ENCODE data around the genes TNFRSF19, SPATA13 and CENPJ.

GRCh38 chr13:23570107-23570987 lies at the start of gene TNFRSF19:
TNFRSF19 (plus strand) TSS chr13:23570412.
- PRO-cap = bidirectional peak, plus-strand start at chr13:23570412, minus-strand start at chr13:23570261

- PRO-cap = no peak
Measured at GRCh38 chr13:23578435-23579031, 8.3 kb downstream of the TNFRSF19 start.

DNA sequence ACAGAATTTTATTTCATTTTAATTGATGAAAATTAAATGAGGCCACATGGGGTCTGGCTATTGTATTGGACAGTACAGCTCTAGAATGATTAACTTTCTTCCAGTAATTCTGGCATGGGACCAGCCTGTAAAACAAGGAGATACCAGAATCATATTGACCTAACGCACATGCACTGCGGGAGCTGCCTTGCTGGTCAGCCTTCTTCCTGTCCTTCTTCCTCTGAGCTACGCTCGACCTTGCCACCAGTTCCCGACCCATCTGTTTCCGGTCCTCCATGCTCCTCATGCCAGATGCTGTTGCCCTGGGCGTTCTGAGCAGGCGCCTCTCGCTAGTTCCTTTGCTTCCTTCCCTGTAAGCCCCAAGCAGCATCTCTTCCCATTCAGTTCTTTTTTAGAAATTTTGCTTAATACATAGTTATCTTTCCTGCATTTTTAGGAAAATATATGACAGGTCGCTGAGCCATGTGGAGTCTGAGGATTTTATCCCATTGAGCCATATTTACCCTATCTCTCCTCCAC lies 38.5 kb downstream of the TNFRSF19 start:
- PRO-cap = bidirectional peak, plus-strand start at position 281 of the sequence, minus-strand start at position 229 of the sequence

GRCh38 chr13:23627501-23627903 lies 57.3 kb downstream of the TNFRSF19 start:
- PRO-cap = no peak

DNA sequence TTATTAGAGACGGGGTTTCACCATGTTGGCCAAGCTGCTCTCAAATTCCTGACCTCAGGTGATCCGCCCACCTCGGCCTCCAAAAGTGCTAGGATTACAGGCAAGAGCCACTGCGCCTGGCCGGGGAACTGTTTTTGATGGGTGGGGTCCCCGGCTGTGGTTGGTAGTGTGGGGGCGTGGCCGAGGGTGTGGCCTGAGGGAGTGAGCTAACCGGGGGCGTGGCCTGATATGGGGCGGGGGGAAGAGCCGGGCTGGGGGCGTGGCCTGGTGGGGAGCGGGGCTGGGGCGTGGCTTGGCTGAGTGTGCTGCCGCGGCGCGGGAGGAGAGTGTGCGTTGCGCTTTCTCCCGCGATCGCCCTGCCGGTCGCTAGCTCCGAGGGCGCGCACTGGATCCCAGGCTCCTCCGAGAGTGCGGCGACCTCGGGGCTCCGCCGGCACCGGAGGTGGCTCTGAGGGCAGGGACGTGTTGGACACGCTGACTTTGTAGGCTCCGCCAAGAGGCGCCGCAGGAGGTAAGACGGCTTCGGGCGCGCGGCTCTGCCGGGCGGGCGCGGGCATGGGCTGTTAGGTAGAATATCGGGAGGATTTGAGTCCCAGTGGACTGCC lies at the start of gene SPATA13:
Gene SPATA13 (plus strand): TSS at position 299 of the 605 bp plus-strand sequence.
- PRO-cap = bidirectional peak, plus-strand start at position 299 of the sequence, minus-strand start at position 136 of the sequence

GRCh38 chr13:24161027-24161972 lies 780 bp downstream of the SPATA13 start:
- PRO-cap = unidirectional peak, minus-strand start at chr13:24161144

- PRO-cap = no peak
Measured at GRCh38 chr13:24186956-24187546, 26.5 kb downstream of the SPATA13 start.

DNA sequence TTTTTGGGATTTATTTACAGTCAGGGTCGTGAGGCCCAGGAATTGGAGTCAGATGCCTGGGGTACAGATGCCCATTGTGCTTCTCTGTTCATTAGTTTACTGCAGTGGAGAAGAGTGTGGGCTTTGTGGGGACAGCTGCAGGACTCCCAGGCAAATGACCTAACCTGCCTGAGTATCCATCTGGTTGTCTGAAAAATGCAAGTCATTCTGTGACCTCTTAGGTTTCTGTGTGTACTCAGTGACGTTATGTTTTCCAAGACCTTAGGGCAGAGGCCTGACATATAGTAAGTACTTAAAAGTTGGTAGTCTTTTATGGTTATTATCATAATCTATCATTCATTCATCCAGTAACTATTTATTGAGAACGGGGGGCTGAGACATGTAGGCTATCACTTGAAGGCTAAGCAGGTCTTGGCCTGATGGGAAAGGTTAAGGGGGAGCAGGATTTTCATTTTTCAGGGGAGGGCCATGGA lies 60.6 kb downstream of the SPATA13 start:
- PRO-cap = no peak

DNA sequence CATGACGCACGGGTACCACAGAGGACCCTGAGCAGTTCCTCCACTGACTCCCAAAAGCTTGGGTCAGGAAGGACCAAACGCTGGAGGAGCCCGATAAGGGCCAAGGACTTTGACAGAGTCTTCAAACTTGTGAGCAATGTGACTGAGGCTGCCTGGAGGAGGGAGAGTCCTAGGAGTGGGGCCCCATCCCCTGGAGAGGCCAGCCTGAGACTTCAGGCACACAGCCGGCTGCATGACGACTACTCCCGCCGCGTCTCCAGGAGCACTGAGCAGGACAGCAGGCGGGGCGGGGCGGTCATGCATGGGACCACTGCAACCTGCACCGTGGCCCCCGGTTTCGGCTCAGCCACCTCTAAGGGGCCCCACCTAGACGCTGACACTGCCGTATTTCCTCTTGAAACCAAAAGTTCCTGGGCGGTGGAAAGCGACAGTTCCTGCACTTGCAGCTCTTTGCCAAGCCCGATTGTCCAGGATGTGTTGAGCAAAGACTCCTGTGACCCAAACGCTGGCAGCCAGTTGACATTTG lies 63.3 kb downstream of the SPATA13 start:
- PRO-cap = no peak

- PRO-cap = no peak
Measured at GRCh38 chr13:24224296-24224642, 63.7 kb downstream of the SPATA13 start.

DNA sequence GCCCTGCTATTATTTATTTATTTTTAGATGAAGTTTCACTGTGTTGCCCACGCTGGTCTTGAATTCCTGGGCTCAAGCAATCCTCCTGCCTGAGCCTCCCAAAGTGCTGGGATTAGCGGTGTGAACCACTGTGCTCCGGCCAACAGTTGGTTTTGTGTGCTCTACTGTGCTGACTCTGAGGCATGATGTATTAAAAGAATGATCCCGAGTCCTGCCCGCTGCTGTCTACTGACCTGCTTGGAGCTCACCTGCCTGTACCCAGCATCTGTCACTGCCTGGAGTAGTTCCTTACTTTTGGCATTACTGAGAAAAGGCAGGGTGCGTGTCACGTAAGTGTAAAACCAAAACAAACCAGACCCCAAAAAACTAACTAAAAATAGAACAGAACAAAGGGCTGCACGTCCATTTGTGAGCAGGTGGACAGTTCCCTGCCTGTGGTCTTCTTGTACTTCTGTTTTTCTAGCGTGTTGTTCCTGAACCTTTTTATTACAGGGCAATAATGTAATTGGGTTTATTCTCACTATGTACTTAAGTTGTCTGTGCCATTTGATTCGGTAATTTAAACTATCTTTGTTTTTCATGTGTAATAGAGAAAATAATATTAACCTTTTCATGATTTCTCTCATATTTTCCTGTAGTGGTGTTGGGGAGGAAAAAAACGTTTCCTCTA lies 63.5 kb upstream of the C1QTNF9 start:
- PRO-cap = no peak

- PRO-cap = no peak
Measured at GRCh38 chr13:24264966-24265545, 44.3 kb upstream of the C1QTNF9 start.

- PRO-cap = no peak
Measured at GRCh38 chr13:24286107-24286642, 23.2 kb upstream of the C1QTNF9 start.

GRCh38 chr13:24348756-24349481 lies 39.5 kb downstream of the C1QTNF9 start:
- PRO-cap = no peak

GRCh38 chr13:24473941-24474456 lies 38.6 kb downstream of the PARP4 start:
- PRO-cap = no peak

DNA sequence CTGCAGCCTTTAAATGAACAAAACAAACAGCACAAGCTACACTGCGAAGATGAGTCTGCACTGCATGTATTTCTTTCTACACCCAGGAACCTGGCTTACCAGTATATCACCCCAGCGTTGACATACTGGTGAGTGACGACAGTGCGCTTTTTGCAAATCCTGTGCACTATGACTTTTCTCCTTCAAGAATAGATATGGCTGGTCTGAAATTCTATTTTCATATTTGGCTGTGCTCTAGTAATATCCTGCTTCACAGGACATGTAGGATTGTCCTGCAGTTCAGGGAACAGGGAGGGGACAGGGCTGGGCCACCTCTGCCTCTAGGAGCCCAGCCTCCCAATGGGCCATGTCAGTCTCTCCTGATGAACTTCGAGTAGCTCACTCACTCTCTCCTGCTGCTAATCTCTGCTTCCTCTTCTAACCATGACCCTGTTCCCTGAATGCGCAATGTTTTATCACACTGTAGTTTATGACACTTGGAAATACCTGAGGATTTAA lies 9.4 kb downstream of the PARP4 start:
- PRO-cap = no peak

- PRO-cap = no peak
Measured at GRCh38 chr13:24630715-24631349, 49.4 kb upstream of the ATP12A start.

- PRO-cap = no peak
Measured at GRCh38 chr13:24905295-24906412, 17.0 kb downstream of the CENPJ start.

- PRO-cap = bidirectional peak, plus-strand start at chr13:24922475, minus-strand start at chr13:24922587; bidirectional peak, plus-strand start at chr13:24923029, minus-strand start at chr13:24922850
Measured at GRCh38 chr13:24922149-24923256, at the start of gene CENPJ. CENPJ (minus strand) TSS chr13:24922861.

DNA sequence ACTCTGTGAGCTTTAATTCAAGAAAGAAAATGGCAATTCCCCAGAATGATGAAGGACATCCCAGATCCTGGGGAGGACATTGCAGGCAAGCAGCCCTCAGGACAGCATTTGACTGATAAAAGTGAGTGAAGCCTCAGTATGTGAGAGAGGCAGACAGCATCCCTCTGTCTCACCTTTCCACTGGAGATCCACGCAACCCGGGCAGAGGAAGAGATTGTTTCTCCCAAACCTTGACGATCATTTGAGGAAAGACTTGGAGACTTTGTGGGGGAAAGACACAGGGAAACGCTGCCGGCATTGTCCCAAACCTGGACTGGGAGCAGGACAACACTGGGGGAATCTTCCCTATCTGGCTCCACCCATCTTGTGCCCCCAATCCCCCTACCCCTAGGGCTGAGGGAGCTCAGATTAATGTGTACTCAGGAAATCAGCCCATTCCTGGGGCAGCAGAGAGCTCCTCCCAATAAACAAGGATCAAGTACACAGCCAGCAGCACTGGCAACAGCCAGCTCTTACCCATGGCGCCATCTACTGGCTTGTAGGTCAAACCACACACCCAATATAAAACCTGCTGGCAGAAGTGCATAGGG lies 45.5 kb upstream of the CENPJ start:
- PRO-cap = unidirectional peak, minus-strand start at position 440 of the sequence